Measurements from ENCODE around the gene ANKRD23.

- RRBS, result no CpG with 5 or more reads among the region's 11 CpGs
These were observed 21.3 kb downstream of the NCAPH start for GRCh38 chr2:96356699-96357453.

DNA sequence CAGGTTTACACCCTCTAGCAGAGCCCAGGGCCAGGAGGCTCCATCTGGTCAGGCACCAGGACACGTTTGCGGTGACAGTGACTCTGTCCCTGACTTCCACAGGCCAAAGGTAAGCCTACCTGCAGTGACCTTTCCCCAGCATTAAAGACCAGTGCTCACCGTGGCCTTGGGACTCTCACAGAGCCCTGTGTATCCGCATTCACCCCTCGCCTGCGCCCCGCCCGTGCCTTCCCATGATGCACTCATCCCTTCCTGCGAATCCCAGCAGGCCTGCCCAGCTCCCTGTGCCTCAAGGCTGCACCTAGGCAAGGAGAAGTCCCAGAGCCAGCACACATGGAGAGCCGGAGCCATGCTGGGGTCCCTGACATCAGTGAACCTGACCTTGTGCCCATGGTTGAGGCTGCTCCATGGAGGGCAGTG is 3.2 kb downstream of the NEURL3 start:
- RRBS, result no CpG with 5 or more reads among the region's 10 CpGs

GRCh38 chr2:96622468-96623473 is 15.3 kb downstream of the KANSL3 start:
- RRBS, result no CpG with 5 or more reads among the region's 6 CpGs

- RRBS, result no CpG with 5 or more reads among the region's 28 CpGs
These were observed at the start of gene ANKRD23 for GRCh38 chr2:96843906-96845007. Gene ANKRD23, minus strand, starts transcription at chr2:96844021.

DNA sequence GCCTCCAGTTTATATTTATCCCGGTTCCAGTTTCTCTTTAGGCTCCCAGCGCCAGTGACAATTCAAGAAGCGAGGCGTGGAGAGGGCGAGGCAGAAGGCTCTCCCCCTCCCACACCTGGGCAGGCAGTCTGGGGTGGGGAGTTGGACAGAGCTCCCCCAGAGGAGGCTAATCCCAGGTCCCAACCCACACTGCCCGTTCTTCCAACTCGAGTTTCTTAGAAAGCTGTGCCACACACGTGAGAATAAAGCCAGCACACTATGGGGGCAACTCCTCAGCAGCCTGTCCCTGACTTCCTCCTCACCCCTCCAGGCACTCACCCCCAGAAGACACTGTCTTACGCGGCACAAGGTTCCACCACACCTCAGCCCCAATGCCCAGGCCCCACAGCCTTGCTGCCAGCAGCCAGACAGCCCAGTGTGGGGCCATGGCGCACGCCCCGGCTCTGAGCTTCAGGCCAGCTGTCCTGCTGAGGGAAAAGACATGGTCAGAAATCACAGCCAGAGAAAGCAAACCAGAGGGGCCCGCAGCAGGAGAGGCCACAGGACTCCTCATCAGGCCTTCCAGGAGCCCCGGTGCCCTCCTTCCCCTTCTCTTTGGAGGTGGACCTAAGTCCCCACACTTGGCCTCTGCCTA is 2.3 kb downstream of the SEMA4C start:
- RRBS, result no CpG with 5 or more reads among the region's 15 CpGs

GRCh38 chr2:96875360-96875791 is 5.5 kb upstream of the SEMA4C start:
- RRBS, result no CpG with 5 or more reads among the region's 6 CpGs

DNA sequence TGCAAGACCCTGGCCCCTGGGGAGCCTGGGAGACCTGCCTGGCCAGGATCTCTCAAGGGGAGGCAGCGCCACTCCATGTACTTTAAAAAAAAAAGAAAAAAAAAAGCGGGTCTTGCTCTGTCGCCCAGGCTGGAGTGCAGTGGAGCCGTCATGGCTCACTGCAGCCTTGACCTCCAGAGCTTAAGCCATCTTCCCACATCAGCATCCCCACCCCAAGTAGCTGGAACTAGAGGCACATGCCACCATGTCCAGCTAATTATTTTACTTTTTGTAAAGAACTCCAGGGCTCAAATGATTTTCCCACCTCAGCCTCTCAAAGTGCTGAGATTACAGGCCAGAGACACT is 29.6 kb upstream of the SEMA4C start:
- RRBS, result no CpG with 5 or more reads among the region's 4 CpGs

DNA sequence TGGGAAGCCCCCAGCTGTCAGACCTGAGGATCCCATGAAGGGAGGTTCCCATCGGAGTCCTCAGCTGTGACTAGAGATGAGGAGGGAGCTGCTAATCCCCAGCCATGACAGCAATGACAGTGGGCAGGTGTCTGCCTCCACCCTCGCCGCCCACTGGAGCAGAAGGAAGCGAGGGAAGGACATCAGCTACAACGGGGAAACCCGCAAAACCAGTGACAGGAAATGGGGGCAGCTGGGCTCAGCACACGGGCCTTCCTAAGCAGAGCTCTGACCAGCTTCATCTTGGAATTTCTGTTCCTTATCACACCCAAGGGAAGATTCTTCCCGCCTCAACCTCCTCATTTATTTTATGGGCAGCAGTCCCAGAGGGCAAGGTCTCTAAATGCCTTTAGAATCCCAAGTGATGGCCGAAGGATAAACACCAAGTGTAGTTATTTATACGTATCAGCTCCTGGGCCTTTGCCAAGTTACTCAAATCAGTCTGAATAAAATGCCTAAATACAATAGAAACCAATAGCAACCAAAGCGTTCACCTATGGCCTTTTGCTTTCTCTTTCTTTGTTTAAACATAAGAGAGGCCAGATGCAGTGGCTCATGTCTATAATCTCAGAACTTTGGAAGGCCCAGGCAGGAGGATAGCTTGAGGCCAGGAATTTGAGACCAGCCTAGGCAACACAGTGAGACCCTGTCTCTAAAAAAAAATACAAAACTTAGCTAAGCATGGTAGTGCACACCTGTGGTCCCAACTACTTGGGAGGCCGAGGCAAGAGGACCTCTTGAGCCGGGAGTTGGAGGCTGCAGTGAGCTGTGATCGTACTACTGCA is 32.0 kb downstream of the FAM178B start:
- RRBS, result no CpG with 5 or more reads among the region's 14 CpGs

DNA sequence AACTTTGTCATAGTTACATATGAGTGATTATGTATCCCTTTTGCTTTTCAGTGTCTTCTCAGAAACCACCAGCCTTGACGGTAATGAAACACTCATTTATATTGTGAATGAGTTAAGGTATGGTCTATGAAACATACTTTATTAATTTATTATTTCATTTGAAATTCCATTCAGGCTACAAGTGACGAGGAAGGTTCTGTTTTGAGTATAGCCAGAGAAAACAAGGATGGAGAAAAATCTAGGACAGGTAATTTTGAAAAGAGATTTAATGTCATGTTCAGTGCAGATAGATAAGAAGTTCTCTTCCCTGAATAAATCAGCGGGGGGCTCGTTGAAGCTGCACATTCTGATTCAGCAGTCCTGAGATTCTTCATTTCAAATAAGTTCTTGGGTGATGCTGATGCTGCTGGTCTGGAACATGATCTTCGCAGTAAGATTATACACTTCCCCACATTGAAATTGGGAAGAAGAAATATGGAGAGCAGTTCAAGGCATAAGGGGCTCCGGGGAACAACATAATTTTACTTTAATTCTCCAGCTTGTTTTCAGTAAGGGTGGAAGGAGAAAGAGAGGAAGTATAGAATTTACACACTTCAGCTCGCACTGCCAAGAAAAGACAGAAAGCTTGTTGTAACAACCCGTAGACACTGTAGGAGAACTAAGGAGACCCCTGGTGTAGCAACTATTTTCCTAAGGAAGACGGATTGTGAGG is 80.0 kb downstream of the ANKRD36 start:
- RRBS, result no CpG with 5 or more reads among the region's 9 CpGs

DNA sequence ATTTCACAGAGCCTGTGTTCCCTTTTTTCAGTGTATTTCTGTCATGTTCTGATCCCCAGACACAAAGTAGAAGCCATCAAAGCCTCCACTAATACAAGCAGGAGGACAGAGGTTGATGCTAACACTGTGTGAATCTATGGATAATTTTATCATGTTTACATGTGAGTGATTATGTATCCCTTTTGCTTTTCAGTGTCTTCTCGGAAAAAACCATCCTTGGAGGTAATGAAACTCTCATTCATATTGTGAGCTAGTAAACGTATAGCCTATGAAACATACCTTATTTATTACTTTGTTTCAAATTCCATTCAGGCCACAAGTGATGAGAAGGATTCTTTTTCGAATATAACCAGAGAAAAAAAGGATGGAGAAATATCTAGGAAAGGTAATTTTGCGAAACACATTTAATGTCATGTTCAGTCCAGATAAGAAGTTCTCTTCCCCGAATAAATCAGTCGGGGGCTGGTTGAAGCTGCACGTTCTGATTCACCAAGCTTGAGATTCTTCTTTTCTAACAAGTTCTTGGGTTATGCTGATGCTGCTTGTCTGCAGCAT is 87.3 kb downstream of the ANKRD36 start:
- RRBS, result no CpG with 5 or more reads among the region's 7 CpGs

GRCh38 chr2:97215183-97215863 is 102.4 kb downstream of the ANKRD36 start:
- RRBS, result no CpG with 5 or more reads among the region's 7 CpGs

GRCh38 chr2:97556608-97557358 is 32.9 kb downstream of the ANKRD36B start:
- RRBS, result no CpG with 5 or more reads among the region's 7 CpGs

DNA sequence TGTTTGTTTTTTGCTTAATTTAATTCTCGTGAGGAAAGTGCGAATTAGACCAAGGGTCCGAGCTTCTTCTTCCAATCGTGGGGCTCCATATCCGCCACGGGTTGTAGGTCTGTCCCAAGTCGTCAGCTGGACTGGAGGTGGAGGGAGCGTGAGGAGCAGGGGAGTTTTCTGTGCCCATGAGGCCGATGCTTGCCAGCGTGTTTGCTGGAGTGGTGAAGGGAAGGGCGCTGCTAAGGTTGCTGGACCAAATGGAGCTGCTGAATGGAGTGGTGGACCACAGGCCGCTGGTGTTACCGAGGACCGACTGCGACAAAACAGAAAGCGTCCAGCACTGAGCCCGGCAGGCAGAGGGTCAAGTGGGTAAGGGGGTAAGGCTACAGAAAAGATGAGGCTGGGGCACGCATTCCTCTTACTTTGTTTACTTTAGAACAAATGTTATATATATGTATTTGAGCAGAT is 43.7 kb downstream of the ZAP70 start:
- RRBS, result no CpG with 5 or more reads among the region's 18 CpGs

DNA sequence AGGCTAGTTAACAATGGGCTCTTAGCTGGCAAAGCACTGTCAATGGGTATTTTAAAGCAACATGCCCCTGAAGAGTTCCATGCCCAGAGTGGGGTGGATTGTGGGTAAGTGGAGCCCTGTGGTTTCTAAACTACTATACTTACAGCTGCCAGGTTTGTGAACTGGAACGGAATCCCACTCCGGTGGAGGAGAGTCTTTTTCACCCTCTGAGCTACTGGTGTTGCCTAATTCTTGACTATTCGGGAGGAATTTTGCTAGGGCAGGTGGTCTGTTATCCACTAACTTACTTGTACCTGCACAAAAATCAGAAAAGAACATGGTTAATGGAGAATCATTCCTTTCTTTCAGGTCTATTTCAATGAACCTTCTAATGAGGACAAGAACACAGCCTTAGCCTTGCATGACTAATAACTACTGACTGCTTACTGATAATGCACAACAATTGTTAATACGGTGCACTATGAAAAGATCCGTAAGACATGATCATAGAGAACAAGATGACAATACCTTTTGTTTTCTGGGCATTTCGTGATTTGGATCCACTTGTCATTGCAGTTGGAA is 52.7 kb downstream of the ZAP70 start:
- RRBS, result no CpG with 5 or more reads among the region's 6 CpGs

GRCh38 chr2:97796686-97797602 is 83.6 kb downstream of the ZAP70 start:
- RRBS, result no CpG with 5 or more reads among the region's 4 CpGs

GRCh38 chr2:97809334-97809978 is 96.1 kb downstream of the ZAP70 start:
- RRBS, result no CpG with 5 or more reads among the region's 4 CpGs

- RRBS, result under 1% methylated on average over 43 of the region's 90 CpGs
These were observed 707 bp downstream of the TMEM131 start for GRCh38 chr2:97994723-97995759.

- RRBS, result no CpG with 5 or more reads among the region's 2 CpGs
These were observed 31.4 kb upstream of the TMEM131 start for GRCh38 chr2:98027160-98027607.

- RRBS, result no CpG with 5 or more reads among the region's 8 CpGs
These were observed 41.0 kb upstream of the TMEM131 start for GRCh38 chr2:98036651-98037164.

GRCh38 chr2:98087574-98087773 is 507 bp downstream of the VWA3B start:
- RRBS, result no CpG with 5 or more reads among the region's 4 CpGs

All from epithelial cell of esophagus (primary cell).